ENCODE measurements around a stretch of chr13.

DNA sequence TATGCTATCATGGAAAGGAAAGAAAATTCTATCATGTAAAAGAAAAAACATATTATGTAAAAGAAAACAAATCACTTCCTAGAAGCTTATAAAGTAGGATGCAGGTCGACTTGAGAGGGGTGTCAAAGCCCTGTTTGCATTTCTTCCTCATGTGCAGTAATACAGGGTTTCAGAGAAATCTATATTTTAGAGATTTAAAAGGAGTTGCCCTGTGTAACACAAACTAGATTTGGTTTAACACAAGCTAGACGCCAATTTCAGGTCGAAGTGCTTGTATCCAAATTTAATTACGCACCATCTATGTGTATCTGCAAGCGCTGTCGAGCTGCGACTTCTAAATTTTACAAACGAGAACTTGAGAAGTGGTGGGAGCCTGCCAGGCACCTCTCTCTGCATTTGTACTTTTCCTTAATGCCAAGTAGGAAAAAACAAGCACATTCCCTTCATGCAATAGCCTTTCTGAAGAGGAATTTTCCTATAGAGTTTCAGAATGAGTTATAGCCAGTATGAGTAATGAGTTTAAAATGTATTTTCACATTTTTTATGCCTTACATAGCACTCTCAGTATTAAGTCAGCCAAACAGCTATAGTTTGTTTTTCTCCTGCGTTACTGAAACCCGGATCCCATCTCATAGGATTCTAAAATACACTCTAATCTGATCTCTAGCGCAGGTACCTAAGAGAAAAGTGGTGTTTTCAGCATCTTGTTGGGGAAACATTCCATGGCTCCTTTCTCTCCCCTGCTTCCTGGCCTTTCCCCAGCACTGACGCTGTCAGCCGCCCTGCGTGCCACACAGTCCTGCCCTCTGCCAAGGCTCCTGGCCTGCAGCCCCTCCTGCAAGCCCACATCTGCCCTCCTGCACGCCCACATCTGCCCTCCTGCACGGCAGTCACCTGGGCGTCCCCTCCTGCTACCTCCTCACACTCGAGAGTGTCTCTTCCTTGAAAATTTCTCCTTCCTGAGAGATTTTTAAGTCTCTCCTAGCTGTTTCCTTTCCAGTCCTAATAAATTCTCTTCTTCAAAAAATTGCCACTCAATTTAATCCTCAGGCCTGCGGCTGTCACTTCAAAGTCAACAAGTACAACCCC, 526.9 kb downstream of the MYO16 start:
- RRBS = no CpG with 5 or more reads among the region's 19 CpGs

GRCh38 chr13:109331894-109332961, 454.2 kb downstream of the IRS2 start:
- RRBS = 95% methylated on average over 3 of the region's 27 CpGs

- RRBS = no CpG with 5 or more reads among the region's 6 CpGs
Observed at GRCh38 chr13:109649756-109650204, 136.6 kb downstream of the IRS2 start.

- RRBS = no CpG with 5 or more reads among the region's 6 CpGs
Observed at GRCh38 chr13:109656132-109656686, 130.2 kb downstream of the IRS2 start.

DNA sequence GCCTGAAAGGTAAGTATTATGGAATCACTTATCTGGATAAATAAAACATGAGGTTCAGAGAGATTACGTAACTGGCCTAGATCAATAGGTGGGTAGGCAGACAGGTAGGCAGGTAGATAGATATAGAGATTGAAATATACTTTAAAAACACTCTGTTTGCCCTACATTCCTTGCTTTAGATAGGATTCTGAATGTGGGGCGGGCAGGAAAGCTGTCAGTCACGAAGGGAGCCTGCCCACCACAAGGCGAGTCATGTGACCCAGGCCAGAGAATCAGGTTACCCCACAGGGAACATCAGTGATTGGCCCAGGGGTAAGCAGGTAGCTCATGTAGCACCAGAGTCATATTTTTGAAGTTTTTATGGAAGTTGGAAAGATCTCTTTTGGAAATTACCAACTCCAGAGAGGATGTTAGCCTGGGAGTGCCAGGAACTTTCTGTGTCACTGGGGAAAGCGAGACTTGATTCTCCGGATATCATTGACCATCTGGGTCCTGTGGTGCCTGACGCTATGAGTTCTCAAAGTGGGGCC, 60.4 kb downstream of the IRS2 start:
- RRBS = no CpG with 5 or more reads among the region's 7 CpGs

GRCh38 chr13:109756703-109757163, 29.6 kb downstream of the IRS2 start:
- RRBS = no CpG with 5 or more reads among the region's 5 CpGs

DNA sequence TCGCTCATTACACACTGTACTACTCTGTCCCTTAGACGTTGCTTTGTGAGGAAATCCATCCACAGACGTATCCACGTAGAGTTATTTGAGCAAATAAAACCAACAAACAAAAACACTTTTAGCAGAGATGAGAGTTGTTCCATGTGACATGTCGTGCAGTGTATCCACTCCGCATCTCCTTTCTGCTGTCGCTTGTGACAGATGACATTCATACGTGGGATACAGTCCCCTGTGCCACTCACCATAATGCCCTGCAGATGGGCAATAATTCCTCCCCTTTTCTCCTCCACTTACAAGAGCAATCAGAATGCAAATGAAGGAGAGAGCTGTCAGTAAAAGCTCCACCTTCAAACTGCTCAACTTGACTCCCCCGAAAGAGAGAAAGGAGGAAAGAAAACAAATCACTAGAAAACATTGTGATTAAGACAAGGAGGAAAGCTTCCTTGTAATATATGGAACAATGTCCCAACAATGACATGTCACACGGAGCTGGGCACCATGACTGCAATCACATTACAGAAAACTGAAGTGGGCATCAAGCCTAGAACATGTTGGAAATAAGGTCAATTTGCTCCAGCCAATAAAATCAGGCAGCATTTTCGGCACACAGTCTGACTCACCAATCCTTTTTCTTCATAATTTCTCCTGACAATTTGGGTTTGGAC, 25.9 kb downstream of the IRS2 start:
- RRBS = no CpG with 5 or more reads among the region's 11 CpGs

DNA sequence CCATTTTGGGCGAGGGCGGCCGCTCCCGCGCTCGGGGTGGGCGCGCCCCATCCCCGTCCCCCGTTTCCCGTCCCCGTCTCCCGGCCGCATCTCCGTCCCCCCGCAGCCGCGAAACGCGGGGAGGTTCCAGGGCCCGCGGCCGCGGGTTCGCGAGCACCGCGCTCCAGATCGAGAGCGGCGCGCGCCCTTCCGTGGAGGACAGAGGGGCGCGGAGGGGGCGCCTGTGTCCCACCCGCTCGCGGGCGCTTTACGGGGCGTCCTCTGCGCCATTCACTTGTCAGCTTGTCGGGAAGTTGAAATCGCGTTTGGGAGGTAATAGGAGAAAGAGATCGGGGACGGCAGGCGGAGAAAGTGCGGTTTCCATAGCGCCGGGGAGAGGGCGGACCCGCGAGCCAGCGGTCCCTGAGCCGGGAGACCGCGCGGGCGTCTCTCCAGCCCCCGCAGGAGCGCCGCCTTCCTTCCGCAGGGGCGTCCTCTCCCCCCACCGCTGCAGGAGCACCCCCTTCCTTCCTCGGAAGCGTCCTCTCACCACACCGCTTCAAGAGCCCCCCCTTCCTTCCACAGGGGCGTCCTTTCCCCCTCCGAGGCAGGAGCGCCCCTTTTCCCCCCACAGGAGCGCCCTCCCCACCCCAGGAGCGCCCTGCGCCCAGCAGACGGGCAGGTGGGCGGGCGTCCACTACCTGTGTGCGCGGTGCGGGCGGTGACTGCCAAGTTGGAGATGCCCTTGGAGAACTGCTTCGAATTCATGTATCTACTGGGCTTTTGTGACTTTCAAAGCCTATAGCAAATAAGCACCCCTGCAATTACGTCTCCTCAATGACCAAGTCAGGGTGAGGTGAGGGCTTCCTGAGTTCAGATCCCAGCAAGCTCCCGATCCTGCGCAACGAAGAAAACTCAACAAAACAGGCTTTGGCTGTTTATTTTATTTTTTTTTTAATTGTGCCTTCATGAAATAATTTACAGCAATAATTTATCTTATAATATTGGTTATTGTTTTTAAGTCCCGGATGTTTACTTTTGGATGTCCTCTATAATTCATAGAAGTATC, 1.1 kb upstream of the IRS2 start:
- RRBS = 3% methylated on average over 6 of the region's 90 CpGs

DNA sequence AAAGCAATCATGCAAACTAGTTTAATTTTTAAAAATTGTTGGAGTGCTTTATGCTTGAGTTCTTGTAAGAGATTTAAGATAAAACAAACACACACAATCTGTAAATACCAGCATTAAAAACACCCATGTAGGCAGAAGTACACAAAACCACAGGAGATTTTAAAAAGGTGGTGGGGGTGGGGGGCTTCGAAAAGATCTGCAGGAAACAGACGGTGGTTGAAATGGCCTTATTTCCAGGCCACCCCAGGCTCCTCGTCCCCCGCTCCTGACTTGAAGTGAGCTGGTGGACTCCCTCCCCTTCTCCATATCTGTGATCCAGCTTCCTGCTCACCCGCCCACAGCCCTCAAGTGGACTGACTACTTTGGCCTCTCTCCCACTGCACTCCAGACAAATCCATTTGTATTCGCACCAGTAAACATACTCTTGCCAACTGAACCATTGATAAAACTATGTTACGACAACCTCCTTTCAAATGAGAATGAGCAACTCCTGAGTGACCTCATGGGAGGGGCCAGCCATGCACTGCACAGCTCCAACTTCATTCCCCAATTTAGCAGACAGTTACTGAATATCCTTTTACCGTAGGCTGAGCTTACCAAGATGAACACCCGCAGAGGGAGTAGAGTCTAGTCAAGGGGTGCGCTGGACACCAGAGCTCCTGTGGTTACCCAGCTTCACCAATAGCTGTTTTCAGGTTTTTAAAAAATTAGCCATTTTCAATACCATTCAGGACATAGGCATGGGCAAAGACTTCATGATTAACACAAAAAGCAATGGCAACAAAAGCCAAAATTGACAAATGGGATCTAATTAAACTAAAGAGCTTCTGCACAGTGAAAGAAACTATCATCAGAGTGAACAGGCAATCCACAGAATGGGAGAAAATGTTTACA, 259.4 kb downstream of the COL4A1 start:
- RRBS = no CpG with 5 or more reads among the region's 10 CpGs

DNA sequence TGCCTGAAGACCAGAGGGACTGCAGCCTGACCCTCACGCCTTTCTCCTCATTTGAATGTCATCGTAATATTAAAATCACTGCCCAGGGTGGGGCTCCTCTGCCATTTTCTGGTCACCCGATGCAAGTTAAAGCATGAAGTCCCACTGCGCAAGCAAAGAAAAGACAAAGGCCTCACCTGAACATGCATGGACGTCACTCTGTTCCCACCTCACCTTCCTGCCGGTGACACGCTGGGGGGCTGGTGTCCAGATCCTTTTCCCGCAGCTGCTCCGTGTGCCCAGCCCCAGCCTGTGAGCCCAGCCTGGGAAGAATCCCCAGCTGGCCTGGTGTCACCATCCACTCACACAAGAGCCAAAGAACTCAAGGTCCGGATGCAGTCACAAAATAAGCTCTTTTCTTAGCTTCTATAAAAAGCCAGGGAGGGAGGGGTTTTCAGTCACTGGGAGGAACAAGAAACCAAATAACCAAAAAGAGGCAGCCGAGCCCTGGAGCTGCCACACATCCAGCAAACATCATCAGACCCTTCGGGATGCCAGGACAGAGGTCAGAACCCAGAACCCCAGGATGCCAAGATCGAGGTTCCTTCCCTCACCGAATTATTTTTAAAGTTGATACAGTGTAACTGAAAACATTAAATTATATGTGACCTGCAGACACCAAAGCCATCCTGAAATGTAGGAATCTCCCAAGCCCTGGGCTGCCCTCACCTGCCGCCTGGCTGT, 249.8 kb downstream of the COL4A1 start:
- RRBS = no CpG with 5 or more reads among the region's 15 CpGs

- RRBS = no CpG with 5 or more reads among the region's 5 CpGs
Observed at GRCh38 chr13:110201253-110201653, 105.7 kb downstream of the COL4A1 start.

DNA sequence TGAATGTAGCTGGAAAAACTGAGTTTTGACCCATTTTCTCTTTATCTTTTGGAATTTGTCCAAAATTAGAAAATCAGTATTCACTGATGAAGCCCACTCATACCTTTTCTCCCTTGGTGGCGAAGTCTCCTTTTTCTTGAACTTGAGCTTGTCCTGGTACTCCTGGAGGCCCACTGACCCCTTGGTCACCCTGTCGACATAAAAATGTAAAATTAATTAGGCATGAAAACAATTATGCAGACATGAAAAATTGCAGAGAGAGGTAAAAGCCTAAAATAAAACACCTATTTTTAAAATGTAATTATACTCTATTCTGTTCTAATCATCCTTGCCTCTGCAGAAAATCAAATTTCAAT, 99.7 kb downstream of the COL4A1 start:
- RRBS = no CpG with 5 or more reads among the region's 2 CpGs

DNA sequence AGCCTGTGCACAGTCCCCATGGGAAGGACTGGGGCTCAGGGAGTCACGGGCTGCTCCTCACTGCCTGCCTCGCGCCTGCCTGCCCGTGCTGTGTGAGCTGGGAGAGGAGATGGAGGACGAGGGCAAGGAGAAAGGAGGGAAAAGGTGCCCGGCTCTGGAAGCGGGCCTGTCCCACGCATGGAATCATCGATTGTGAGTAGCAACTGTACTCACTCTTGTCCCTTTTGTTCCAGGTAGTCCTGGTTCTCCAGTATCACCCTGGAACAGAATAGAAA, 93.5 kb downstream of the COL4A1 start:
- RRBS = no CpG with 5 or more reads among the region's 9 CpGs

DNA sequence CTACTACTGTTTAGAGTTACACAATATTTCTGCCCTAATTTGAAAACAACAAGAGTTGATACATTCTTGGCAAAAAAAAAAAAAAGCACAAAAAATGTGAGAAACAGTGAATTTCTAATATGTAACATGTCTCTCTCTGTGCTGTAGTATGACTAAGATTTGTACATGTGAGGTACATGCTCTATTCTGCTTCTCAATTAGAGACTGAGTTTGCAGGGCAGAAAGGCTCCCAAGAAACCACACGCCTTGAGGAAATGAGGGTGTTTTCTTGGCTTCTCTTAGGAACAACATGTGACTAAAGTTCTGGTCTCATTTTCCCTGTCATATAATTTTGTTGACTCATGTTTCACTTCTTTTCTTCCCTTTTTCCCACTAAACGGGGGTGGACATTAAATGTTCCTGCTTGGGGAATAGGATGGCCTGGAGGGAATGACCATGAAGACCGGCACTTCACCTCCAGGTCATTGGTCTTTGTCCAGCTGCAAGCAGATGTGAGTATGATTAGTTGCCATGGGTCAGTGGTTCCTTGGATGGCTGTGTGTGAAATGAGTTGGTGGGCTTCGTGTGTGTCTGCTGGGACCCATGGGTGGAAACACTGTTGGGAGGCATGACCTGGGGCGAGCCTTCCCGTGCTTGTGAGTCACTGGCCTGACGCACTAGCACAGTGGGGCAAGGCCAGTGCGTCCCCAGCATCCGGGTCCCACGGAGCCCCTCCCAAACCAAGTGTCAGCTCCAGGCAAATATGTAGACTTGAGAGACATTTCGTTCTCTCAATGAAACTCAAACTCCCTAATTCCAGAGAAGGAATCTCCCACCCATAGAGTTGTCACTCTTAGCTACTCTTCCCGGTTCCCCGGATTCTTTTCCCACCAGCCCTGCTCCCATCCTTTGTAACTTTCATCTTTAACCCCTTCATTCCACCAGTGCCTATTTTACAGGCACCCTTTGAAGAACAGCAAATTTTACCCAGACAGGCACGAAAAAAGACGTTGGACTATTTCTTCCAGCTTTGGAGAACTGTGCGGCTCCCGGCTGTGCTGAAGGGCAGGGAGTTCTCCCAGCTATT, 56.5 kb downstream of the COL4A1 start:
- RRBS = no CpG with 5 or more reads among the region's 17 CpGs

DNA sequence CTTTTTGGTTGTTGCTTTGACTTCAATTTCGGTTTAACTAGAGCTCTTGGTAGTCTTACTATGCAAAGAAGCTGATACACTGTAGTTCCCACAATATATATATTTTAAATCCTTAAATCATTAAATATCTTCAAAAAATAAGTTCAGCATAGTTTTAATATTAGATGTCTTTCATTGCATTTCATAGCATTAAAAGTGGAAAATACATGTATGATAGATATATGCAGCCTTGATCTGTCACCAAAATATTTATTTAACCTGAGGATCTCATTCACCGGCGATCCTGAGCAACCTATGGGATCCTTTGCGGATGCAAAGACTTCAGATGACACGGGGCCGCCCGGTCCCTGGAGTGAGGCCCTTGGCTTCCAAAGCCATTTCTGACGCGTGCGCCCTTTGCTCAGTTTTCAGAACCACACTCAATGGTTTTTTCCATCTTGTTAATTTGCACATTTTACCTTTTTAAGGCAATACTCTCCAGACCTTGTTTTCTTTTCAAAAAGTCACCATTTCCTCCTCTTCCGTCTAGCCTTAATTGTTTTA, 48.2 kb downstream of the COL4A1 start:
- RRBS = 93% methylated on average over 6 of the region's 11 CpGs

DNA sequence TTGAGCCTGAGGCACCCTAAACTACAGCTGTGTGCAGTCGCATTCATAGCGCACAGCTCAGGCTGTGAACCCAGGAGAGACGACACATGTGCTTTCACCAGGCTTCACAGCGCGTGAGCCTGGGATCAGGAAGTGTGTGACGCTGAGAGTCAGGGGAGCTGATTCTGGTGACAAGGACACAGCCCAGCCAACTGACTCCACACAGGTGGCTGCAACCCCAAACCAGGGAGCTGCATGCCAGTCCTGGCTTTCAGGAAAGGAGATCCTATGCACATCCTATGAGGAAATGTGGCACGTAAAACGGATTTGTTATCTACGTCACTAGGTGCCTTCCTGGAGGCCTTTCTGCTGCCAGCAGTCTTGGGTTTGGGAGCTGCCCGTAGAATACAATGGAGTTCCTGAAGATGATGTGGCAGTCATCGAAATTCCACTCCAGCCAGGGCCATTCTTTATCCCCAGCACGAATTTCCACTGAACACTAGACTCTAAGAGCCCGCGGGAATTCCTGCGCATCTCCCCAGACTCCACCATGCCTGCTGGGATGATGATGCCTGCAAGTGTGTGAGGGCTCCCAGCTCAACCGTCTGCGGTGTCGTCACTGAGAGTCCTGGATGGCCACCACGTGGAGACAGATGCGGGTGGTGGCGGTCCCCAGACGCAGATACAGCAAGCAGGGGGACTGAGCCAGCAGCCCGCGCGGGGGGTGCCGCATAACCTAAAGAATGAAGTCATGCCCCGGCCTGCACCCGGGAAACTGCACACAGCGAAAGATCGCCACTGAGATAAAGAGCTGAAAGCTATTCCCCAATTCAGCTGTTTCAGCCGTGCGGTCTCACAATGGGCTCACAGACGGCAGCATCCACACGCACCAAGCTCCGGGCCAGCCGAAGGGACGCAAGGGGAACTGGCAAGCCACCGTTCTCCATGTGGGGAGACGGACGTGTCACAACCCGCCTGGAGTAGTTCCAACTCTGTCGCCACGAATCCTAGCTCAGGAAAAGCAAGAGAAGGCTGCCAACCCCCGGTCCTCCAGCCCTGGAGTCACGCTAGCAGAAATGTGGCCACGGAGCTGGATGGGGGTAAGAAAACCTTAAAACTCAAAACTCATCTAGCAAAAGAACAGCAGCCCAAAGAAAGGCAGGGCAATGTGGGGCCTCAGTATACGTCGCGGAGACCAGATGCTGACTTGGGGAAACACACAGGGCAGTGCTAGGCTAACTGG, 41.1 kb downstream of the COL4A1 start:
- RRBS = 88% methylated on average over 3 of the region's 49 CpGs

DNA sequence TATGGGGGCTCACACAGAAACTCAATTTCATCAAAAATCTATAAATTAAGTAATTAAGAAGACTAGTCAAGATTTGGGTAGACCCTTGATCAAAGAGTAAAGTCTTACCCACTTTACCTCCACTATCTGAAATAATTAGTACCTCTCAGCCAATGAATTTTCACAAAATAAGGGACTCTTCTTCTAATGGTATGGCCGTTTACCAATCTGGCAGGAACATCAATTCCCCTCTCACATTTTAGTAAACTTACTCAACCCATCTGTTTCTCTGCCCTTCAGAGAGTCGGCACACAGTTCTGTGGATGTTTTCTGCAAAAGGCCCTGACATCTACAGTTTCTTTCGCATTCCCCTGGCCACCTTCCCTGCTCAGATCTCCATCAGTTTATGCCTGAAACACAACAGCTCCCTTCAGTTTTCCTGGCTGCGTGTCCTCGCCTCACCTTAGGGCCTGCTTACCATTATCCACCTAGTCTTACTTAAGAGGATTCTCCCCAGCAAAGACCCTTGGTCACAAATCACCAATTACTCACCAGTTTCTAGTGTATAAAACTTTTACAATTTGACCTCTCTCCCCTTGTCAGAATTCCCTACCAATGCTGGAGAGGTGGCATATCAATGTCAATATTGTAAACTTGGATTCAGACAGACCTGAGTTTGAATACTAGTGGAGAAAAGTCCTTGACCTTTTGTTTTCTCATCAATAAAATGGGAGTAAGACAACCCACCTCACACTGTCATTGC, 25.2 kb downstream of the COL4A1 start:
- RRBS = no CpG with 5 or more reads among the region's 5 CpGs

DNA sequence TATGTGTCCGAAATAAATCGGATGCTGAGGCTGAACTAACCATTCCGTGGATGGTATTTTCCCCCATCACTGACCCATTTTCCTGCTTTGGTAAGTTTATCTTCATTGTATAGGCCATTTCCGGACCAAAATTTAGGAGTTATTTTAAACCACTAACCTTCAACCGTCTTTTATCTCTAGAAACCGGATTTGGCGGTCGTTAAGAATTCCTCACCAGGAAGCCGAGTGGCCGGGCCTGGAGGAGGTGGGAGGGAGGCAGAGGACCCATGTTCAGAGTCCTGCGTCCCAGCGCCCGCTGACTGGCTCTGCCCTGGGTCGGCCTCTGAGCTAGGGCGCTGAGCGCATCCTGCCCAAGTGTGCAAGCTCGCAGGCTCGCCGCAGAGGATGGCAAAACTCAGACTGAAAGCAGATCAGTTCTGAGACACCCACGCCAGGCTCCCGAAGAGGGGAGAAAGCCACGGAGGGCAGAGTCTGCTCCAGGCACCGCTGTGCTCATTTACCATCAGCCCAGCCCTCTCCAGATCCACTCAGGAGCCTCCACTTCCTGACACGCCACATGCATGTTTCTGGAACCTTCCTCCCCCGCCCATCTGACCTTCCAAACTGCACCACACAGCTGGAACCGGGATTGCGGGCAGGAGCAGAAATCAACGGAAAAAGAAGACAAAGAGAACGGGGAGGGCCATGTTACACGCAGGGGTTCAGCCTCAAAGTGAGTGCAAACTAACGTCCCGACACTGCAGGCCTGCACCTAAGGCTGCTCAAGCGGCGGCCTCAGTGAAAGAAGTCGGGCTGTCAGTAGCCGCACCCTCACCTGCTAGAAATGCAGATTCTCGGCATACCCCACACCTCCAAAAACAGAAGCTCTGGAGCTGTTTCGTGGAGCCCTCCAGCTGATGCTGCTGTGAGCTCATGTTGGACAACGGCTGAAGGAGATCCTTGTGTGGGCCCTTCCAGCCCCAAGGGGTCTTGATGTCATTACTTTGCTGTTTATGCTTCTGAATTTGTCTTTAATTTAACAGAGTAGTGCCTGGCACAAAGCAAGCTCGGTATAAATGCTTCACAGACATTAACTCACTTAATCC, 8.2 kb downstream of the COL4A1 start:
- RRBS = 51% methylated on average over 3 of the region's 40 CpGs

DNA sequence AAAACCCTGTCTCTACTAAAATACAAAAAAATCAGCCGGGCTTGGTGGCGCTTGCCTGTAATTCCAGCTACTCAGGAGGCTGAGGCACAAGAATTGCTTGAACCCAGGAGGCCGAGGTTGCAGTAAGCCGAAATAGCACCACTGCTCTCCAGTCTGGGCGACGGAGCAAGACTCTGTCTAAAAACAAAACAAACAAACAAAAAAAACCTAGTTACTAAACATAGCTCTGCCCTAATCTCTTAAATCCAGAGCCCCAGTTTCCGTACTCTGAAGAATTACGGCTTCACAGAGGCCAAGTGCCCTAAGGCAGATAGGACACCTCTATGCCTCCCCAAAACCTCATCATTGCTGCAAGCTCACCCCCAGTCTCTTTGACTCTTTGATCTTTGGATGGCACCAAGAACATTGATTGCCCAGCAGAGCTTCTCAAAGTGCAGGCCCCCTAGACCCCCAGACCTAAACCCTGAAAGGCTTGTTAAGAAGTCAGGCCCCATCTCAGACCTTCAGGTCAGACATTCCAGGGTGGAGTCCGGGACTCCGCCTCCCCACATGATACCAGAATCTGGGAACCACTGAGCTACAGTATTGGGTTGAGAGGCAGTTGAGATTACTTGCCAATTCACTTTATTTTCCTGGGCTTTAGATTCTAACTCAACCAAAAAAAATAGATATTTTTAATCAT, 2.9 kb downstream of the COL4A2 start:
- RRBS = no CpG with 5 or more reads among the region's 10 CpGs

DNA sequence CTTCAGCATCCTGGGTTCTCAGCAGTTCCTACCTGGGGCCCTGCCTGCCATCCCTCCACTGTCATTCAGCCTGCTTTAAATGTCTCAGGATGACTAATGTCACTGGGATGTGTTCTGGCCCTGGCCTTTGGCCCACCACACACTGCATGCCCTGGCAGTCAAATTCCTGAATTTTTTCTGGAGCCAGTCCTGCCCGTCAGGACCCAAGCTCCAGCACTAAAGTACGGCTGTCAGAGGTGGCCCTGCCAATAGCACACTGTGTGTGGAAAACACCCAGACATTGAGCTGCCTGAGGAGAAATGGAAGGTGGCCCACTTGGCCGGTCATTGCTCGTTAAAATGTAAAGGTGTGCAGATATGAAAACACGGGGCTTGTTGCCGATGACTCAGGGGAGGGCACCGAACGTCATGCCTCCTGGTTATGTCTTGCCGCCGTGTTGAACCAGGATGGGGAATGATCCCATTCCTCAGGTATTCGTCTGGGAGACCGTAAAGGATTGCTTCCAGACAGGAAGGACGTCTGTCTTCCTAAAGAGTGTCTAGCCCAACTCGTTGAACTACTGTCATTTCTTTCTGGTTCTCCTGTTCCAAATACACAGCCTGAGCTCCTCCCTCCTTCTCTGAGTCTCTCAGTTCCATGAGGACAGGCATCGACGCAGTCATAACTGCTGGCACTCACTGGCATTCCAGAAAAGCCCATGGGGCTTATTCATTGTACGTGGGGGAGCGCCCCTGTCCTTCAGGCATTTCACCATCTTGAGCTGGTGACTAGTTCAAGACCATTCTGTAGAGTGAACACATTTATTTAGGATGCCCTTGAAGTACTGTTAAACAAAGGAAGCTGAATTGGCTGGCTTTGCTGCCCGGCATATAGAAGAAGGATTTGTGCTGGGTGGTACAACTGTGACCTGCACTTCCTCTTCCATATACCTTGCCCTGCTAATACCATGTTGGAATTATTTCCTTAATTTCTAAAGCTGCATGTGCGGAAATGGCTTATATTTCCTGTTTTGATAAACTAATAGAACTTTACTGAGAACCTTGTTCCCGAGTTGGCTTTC, 40.8 kb downstream of the COL4A2 start:
- RRBS = no CpG with 5 or more reads among the region's 21 CpGs

Data from Jurkat, Clone E6-1 (cell line).